Thoracic aorta endothelial cell (primary cell): Measurements from ENCODE around the genes WFDC6 and ZSWIM3.

- CAGE, long polyA plus RNA, result no peak
Measured at GRCh38 chr20:45344127-45344614, 4.1 kb downstream of the SDC4 start.

DNA sequence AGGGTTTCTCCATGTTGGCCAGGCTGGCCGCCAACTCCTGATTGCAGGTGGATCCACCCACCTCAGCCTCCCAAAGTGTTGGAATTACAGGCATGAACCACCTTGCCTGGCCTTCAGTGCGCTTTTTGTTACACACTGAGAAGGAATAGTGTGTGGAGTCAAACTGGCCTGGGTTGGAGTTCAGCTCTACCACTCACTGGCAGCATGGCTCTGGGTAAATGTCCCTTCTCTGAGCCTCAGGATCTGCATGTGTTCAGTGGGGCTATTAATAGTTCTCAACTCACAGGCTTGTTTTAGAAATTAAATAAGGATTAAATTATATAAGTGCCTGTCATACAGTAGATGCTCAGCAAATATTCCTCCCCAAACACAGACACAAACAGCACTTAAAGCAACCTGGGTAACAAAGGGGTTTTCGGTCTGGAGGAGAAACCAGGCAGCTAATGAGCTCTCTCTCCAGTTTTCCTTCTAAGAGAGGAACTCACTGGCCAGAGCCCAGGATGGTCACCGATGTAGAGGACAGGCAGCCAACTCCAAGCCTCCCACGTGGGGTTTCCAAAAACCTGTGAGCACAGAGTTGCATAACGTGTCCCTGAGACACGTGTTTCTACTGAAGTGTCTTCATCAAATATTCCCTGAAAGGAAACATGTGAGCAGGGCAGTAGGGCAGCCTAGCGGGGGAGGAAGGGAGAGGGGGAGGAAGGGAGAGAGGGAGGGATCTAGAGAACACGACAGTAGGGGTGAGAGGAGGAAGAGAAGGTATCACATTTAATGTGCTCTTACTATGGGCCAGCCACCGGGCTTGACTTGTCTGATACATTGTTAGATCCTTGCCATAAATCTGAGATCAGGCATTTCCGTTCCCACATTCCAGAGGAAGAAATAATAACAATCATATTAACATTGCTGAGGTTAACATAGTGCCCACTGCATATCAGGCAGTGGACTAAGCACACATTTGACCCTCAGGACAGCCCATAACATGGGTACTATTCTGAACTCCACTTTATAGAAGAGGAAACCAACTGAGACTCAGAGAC lies 4.8 kb upstream of the SYS1 start:
- CAGE, long polyA plus RNA, result no peak

- CAGE, long polyA plus RNA, result no peak
Measured at GRCh38 chr20:45359772-45360229, 3.2 kb upstream of the SYS1 start.

GRCh38 chr20:45368055-45368818 lies 5.3 kb downstream of the SYS1 start:
- CAGE, long polyA plus RNA, result no peak

DNA sequence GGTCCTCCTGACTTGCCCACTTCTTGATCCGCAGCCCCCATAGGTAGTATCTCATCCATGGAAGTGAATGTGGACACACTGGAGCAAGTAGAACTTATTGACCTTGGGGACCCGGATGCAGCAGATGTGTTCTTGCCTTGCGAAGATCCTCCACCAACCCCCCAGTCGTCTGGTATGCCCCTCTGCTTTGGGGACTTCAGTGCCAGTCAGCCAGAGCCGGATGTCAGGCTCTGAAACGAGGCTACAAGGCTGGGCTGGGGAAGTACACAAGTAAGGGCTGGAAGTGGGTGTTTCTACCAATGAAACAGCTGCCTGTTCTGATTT lies 640 bp downstream of the DBNDD2 start:
- CAGE, long polyA plus RNA, result no peak

GRCh38 chr20:45409575-45410011 lies 1.5 kb downstream of the DBNDD2 start:
- CAGE, long polyA plus RNA, result no peak

DNA sequence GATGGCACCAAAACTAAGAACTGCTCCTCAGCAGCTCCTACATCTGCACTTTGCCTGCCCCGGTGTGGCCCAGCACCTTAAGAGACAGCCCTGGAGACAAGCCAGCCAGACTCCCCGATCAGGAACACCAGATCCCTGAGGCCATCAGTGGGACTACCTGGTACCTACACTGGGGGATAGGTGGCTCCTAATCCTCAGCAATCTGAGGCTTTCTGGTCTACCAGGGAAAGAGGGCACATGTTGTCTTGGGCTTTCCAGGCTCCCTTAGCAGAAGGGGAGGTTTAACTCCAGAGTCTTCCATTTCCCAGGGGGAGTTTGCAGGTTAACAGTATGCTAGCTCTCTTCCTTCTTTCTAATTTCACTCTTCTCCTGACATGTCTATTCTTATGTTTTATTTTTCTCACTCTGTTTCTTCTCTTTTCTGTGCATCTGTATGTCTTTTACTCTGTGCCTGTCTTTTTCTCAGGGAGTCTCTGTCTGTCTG lies at the start of gene WFDC6:
Gene WFDC6 (minus strand): TSS at position 53 of the 484 bp plus-strand sequence.
- CAGE, long polyA plus RNA, result no peak

DNA sequence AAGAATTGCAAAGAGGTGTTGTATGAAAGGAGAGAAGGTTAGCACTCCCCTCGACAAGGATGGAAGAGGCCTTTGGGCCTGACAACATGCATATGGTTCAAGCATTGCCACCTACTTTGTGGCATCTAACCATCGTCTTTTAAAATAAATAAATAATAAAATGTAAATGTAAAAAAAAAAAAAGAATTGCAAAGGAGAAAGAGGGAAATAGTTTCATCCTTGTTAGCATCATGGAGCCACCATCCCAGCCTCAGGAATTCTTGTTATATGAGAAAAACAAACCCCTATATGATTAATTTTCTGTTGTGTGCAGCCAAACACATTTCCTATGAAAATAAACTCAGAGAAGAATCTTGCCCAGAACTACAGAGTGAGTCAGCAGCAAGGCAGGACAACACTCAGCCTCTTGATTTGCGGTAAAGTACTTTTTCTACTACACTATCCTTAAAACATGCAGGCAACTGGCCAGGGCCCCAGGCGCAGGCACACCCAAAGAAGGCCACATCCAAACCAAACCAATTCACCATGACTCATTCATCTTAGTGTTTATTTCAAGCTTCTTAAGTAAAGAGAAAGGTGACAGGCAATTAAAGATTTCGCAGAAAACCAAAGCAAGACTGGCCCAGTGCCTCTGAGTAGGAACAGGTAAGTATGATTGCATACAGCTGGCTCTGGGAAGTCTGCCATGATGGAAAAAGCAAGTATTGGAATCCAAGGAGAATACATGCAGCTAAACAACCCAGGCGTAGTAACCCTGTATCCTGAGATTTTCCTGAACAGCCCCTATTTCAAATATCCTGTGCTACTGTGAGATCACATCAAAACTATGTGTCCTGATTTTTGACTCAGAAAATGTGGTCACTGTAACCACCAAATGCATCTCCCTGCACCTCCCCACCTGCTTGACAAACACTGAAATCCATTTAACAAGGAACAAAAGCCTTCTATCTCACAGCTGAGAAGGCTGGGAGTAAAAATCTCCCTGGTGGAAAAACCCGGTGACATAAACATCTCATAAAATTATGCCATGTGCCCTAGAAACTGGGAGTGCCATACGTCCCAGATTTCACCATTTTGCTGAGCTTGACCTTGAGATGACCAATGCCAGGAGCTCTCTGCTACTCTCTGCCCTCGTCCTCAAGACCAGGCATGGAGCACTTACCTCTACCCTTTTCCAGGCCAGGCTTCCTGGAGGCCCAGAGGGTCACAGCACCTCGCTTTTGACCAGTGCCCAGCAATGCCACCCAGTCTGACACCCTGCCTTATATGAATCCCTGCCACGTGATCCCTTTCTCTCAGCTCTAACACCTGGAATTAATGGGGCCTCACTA lies 12.5 kb downstream of the WFDC3 start:
- CAGE, long polyA plus RNA, result no peak

DNA sequence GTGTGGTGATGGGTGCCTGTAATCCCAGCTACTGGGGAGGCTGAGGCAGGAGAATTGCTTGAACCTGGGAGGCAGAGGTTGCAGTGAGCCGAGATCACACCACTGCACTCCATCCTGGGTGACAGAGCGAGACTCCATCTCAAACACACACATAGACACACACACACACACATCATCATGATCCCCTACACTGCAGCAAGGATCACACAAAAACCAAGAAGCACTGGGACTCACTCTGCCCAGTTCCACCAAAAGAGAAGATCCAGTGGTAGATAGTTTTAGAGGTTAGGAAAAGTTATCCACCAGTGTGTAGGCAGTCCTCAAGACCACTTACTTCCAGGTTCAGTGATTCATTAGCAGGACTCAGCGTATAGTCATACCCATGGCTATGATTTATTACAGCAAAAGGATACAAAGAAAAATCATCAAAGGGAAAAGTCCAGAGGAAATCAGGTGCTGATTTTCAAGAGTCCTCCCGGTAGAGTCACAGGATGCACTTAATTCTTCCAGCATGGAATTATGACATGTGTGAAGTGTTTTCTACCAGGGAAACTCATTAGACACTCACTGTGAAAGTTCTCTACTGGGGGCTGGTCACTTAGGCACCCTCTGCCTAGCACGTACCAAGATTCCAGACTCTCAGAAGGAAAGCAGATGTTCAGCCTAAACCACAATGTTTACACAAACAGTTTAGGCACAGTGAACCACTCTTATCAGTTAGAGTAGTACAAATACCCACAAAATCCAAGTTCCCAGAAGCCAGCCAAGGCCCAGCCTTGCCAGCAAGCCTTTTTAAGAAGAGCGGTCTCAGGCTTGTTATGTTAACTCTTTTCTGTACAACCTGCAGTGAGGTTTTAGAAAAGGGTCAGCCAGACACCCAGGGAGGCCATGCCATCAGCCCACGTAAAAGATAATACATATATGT lies 10.3 kb downstream of the WFDC3 start:
- CAGE, long polyA plus RNA, result no peak

DNA sequence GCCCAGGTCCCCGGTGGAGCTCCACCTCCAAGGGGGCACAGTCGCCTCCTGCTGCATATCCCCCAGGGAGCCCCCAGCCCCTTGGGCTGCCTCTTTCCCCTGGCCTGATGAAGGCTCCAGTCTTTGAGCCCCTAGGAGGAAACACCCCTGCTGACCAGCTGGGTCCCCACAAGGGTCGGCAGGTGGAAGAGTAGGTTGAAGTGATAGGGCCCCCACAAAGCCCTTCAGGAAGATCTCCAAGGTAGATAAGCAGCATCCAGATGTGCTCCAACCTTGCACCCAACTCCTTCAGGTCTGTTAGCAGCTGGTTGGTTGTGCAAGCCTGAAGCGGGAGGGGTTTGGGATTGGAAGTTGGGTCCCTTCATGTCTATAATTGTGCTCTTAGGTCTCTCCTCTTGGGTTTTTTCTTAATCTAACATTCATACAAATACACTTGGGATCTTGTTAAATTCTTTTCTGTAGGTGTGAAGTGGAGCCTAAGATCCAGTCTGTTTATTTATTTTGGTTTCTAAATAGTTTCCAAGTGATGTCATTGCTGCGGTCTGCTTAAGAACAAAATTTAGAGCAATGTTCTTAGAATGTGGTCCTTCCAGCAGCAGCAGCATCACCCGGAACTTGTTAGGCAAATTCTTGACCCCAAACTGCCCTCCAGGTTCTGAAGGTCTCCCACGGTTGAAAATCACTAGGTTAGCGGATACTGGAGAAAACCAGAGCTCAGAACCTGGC lies 5.1 kb downstream of the UBE2C start:
- CAGE, long polyA plus RNA, result no peak

GRCh38 chr20:45842977-45843576 lies 9.5 kb downstream of the SNX21 start:
- CAGE, long polyA plus RNA, result no peak

GRCh38 chr20:45857241-45858233 lies at the start of gene ZSWIM3:
Gene ZSWIM3 (plus strand): TSS chr20:45857614.
- CAGE, long polyA plus RNA, result no peak

- CAGE, long polyA plus RNA, result no peak
Measured at GRCh38 chr20:45960745-45961206, 11.2 kb downstream of the ZNF335 start.

- CAGE, long polyA plus RNA, result no peak
Measured at GRCh38 chr20:46214249-46214775, 94.0 kb downstream of the CDH22 start.

GRCh38 chr20:46350415-46351044 lies 13.7 kb downstream of the SLC35C2 start:
- CAGE, long polyA plus RNA, result no peak

DNA sequence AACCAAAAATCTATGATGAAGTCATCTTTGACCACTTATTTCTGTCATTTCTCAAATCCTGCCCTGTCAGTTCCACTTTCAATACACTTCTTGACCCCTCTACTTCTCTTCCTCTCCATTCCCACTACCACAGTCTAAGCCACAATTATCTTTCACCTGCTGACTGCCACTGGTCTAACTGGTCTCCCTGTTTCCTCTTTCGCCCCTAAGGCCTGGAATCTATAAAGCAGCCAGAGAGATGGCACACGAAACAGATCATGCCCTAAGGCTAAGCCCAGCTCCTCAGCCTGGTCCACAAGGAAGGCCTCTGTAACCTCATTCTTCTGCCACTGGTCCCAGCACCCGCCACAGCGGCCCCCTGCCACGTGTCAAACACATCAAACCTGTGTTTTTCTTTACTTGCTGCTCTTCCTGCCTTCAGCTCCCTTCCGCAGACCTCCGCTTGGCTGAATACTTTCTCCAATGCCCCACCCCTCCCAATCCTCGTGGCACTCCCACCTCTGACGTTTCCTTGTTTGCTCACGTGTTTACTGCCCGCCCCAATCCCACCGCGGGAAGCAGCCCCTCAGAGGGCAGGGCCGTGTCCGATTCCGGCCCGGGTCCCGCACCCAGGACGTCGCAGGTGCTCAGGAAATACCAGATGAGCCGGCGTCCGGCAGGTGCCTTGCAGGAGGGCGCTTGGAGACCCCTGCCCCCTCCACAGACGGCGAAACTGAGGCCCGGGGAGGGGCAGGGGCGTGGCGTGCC lies 535 bp downstream of the SLC35C2 start:
- CAGE, long polyA plus RNA, result no peak

DNA sequence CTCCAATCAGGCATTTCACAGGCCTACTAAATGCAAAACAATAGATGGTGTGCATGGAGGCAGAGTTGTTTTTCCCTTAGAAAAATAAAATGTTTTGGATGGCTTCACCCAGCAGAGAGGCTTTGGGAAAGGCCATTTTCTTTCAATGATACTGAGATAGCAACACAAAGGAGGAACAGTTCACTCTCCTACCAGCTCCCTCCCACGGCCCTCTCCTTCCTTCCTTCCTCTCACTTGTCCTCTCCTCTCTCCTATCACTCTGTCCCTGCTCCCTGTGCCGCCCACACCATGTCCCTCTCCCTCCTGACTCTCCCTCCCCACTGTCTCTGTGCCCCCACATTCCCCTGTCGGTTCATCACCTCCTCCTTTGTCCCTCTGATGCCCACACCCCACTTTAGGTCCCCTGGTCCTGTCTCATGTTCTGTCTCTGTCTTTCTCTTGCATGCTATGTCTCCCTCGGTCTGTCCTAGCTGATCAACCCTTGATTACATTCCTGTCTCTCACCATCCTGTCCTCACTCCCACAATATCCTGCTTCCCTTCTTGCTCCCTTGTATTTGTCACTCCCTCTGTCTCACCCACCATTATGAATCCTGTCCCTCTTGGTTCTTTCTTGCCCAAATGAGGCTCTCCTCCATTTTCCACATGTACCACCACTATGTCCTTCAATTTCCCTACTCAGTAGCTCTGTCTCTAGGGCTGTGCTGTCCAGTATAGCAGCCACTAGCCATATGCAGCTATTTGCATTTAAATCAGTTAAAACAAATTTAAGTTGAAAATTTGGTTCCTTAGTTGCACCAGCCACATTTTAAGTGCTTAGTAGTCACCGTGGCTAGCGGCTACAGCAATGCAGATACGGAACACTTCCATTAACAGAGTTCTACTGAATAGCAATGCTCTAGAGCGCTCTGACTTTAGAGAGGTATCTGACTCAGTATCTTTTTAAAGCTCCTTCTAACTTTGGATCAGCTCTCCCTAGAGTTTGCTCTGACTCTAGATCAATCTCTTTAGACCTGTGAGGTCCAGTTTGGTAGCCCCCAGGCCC lies 12.2 kb upstream of the SLC35C2 start:
- CAGE, long polyA plus RNA, result no peak

DNA sequence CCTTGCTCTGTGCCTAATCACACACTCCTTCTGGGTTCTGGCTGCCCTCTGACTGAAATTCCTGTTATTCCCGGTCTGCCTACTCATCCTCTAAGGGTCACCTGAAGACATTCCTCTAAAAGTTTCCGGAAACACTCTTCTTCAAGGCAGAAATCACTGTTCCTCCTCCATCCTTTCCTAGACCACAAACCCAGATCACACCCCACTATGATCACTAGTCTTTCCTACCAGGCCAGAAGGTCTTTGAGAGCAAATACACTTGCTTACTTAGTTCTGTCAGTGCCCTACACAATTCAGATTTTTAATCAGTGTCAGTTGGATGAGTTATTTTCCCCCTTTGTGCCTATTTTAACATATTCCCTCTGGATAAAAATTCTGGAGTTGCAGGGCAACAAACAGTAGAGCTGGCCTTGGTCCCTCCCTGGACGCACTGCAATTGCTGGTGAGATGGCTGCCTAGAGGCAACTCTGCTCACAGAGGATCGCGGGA lies 15.4 kb upstream of the SLC35C2 start:
- CAGE, long polyA plus RNA, result no peak

DNA sequence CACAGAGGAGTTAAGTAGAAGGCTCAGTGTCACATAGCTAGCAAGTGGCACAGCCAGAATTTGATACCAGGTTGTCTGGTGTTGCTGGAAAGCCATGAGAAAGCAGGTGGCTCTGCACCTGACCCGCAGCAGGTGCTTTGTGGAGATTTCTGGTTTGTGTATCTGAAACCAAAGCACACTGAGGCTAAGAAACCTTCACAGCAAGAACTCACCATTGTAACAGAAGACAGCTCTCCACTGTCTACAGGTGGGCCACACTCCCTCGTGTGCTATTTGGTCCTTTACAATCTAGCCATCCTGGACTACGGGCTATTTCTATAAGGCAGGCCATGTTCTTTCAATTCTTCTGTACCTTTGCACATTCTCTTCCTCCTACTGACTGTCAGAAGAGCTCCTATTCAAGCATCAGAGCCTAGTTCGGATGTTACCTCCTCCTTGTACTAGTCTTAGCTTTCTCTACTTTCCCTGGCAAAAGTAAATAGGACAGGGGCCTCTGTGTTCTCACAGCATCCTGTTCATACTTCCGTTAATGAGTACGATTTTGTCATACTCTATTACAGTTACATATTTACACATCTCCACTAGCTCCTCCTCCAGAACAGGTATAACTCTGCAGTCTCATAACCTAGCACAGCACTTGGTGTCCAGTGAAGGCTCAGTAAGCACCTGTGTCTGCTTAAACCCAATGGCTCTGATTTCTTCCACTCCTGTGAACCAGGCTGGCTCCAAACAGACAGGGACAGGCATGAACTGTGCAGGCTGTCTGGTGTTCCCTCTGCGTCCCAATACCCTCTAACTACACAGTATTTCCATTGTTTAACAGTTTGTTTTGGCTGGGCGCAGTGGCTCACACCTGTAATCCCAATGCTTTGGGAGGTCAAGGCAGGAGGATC lies 7.1 kb downstream of the ELMO2 start:
- CAGE, long polyA plus RNA, result no peak

- CAGE, long polyA plus RNA, result no peak
Measured at GRCh38 chr20:46400051-46400623, 6.3 kb downstream of the ELMO2 start.